AG08470 (cell line): ENCODE data around the gene MORC3.

GRCh38 chr21:34790893-34791728 is 122.3 kb downstream of the CLIC6 start:
- RRBS = no CpG with 5 or more reads among the region's 7 CpGs

GRCh38 chr21:34868356-34868991 is 180.6 kb downstream of the RUNX1 start:
- RRBS = no CpG with 5 or more reads among the region's 8 CpGs

DNA sequence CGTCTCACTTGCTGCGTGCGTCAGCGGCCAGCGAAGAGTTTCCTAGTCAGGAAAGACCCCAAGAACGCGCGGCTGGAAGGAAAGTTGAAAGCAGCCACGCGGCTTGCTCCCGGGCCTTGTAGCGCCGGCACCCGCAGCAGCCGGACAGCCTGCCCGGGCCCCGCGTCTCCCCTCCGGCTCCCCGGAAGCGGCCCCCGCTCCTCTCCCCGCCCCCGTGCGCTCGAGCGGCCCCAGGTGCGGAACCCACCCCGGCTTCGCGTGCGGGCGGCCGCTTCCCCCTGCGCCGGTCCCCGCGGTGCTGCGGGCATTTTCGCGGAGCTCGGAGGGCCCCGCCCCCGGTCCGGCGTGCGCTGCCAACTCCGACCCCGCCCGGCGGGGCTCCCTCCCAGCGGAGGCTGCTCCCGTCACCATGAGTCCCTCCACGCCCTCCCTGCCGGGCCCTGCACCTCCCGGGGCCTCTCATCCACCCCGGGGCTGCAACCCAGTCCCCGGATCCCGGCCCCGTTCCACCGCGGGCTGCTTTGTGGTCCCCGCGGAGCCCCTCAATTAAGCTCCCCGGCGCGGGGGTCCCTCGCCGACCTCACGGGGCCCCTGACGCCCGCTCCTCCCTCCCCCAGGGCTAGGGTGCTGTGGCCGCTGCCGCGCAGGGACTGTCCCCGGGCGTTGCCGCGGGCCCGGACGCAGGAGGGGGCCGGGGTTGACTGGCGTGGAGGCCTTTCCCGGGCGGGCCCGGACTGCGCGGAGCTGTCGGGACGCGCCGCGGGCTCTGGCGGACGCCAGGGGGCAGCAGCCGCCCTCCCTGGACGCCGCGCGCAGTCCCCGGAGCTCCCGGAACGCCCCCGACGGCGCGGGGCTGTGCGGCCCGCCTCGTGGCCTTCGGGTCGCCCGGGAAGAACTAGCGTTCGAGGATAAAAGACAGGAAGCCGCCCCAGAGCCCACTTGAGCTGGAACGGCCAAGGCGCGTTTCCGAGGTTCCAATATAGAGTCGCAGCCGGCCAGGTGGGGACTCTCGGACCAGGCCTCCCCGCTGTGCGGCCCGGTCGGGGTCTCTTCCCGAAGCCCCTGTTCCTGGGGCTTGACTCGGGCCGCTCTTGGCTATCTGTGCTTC is 159.3 kb downstream of the RUNX1 start:
- RRBS = 2% methylated on average over 84 of the region's 130 CpGs

- RRBS = no CpG with 5 or more reads among the region's 3 CpGs
Observed at GRCh38 chr21:34909681-34910501, 139.2 kb downstream of the RUNX1 start.

- RRBS = no CpG with 5 or more reads among the region's 9 CpGs
Observed at GRCh38 chr21:35102676-35103427, 53.8 kb upstream of the RUNX1 start.

- RRBS = no CpG with 5 or more reads among the region's 2 CpGs
Observed at GRCh38 chr21:35206536-35206752, 157.3 kb upstream of the RUNX1 start.

GRCh38 chr21:35208843-35209585 is 159.9 kb upstream of the RUNX1 start:
- RRBS = no CpG with 5 or more reads among the region's 8 CpGs

DNA sequence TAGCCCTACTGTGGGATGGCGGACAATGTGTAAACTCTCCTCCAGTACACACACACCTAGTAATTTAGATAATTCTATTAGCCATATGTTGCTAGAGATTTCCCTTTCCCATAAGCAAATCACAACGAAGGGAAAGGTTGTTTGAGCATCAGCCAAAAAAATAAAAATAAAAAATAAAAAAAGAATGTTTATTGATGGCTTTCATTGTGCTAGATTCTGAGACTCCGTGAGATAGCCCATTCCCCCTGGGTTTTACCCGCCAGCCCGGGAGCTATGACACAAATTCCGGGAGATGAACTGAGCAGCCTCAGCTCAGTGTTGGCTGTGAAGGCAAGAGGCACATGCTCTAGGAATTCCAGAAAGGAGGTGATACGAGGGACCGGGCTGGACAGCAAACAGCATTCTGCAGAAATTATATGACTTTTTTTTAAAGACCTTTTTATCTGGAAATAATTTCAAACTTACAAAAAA is 378.5 kb upstream of the RUNX1 start:
- RRBS = 16% methylated on average over 3 of the region's 8 CpGs

DNA sequence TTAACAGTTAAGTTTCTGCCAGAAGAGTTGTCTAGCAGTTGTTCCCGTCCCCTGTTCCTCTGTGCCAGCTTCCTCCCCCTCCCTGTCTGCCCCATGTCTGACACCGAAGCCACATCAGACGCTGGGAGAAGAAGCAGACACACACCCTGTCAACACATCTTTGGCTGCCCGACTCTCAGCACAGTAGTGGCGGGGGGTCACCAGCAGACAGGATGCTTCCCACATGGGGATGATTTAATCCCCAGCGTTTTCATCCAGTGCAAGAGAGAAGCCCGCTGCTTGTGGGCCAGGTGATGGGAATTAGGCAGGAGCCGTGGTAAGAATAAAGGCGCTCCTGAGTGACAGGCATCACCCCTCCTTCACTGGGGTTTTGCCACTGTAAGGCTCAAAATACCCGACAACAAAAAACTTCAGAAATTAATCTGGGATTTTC is 379.5 kb upstream of the RUNX1 start:
- RRBS = no CpG with 5 or more reads among the region's 10 CpGs

- RRBS = no CpG with 5 or more reads among the region's 5 CpGs
Observed at GRCh38 chr21:35469019-35469503, 420.0 kb upstream of the RUNX1 start.

DNA sequence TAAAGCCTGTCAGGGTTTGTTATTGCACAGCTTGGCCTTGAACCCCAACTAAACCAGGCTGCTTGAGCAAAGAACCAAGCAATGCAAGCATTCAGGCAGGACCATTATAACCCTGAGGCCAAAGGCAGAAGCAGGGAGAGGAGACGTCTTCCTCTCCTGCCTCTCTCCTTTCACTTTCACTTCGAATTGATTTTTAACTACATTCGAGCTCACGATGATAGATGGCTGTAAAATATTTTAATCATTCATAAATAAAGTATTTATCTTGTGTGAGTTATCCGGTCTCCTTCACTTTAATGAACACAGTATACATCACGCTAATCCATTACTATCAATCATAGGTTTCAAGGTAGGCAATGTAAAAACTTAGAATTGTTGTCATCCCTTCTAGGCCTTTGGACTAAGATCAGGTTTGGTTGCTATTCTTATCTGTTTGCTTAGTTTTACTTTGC is 480.1 kb upstream of the RUNX1 start:
- RRBS = no CpG with 5 or more reads among the region's 6 CpGs

- RRBS = no CpG with 5 or more reads among the region's 9 CpGs
Observed at GRCh38 chr21:35981650-35982000, 78.7 kb downstream of the SETD4 start.

- RRBS = no CpG with 5 or more reads among the region's 4 CpGs
Observed at GRCh38 chr21:36173810-36174166, 17.2 kb downstream of the DOP1B start.

- RRBS = no CpG with 5 or more reads among the region's 9 CpGs
Observed at GRCh38 chr21:36188155-36188807, 31.7 kb downstream of the DOP1B start.

DNA sequence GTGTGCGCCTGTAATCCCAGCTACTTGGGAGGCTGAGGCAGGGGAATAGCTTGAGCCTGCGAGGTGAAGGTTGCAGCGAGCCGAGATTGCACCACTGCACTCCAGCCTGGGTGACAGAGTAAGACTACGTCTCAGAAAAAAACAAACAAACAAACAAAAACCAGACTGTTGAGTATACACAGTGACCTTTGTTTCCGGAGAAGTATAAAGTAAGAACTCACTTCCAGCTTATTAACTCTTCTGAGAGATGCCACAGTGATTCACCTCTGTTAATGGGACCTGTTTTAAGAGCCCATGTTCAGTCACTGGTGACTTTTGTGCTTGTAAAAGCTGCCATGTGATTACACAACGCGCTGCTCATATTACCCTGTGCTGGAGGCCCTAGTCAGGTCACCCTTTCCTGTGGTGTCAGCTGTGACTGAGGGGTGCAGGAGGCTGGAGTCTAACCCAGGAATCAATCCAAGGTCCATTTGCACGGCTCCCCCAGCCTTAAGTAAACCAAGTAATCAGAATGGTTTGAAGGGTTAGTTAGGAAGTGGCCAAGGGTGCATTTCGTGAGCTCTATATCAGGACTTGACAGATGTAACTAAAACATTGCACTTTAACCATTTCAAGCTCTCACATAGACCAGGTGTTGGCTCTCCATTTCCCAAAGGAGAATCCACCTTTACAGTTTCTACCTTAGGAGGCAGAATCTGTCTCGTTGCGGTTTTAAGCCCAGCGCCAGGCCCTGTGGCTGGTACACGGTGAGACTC is 45.6 kb downstream of the DOP1B start:
- RRBS = no CpG with 5 or more reads among the region's 14 CpGs

GRCh38 chr21:36245809-36246638 is 74.0 kb upstream of the MORC3 start:
- RRBS = no CpG with 5 or more reads among the region's 35 CpGs

GRCh38 chr21:36320159-36320991 is at the start of gene MORC3:
Gene MORC3, plus strand, starts transcription at chr21:36320197.
- RRBS = under 1% methylated on average over 19 of the region's 87 CpGs

- RRBS = no CpG with 5 or more reads among the region's 5 CpGs
Observed at GRCh38 chr21:36322775-36323517, 2.9 kb downstream of the MORC3 start.

GRCh38 chr21:36428395-36429132 is 43.4 kb downstream of the CHAF1B start:
- RRBS = no CpG with 5 or more reads among the region's 13 CpGs

DNA sequence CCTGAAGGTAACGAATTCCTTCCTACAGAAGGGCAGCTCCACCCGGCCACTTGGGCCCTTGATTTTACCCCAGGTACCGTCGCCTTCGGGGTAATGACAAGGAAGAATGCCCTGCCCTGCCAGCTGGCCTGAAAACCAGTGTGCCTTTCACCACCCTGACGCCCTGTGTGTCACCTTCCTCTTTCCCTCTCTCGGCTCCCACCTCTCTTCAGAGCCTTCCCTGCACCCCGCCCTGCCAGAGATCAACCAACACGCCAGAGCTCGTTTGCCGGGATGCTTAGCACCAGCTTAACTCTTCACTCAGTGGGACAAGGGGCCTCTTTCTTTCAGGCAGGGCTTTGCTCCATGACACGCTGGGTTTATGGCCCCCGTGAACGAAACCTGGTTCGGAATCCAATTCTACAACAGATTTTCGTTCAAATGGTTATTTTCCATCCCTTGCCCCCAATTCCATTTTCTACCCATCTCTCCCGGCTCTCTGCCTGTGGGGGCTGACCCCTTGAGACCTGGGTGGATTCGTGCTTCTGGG is 86.1 kb downstream of the SIM2 start:
- RRBS = no CpG with 5 or more reads among the region's 18 CpGs